ENCODE results near the genes MSI1, COQ5, RNF10, CABP1 and ACADS.

DNA sequence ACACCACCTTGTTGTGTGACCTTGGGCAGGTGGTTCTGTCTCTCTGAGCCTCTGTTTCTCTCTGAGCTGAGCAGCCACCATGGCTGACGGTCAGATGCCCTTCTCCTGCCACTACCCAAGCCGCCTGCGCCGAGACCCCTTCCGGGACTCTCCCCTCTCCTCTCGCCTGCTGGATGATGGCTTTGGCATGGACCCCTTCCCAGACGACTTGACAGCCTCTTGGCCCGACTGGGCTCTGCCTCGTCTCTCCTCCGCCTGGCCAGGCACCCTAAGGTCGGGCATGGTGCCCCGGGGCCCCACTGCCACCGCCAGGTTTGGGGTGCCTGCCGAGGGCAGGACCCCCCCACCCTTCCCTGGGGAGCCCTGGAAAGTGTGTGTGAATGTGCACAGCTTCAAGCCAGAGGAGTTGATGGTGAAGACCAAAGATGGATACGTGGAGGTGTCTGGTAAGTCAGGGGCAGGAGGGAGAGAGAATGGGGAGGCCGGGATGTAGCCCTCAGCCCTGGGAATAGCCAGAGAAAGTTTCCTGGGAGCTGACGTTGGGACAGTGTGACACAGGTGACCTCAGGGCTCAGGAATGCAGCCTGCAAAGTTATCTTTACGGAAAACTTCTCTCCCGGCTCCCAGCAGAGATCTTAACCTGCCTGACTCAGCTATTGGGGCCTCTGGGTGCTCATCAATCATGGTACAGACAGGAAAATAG, 654 bp downstream of the HSPB8 start:
- PRO-cap = no peak
- RAMPAGE, long total RNA = no peak

- PRO-cap = no peak
- RAMPAGE, long total RNA = no peak
Measured at GRCh38 chr12:119229975-119230260, 51.2 kb downstream of the HSPB8 start.

- PRO-cap = no peak
- RAMPAGE, long total RNA = no peak
Measured at GRCh38 chr12:119686377-119686802, 18.5 kb downstream of the PRKAB1 start.

DNA sequence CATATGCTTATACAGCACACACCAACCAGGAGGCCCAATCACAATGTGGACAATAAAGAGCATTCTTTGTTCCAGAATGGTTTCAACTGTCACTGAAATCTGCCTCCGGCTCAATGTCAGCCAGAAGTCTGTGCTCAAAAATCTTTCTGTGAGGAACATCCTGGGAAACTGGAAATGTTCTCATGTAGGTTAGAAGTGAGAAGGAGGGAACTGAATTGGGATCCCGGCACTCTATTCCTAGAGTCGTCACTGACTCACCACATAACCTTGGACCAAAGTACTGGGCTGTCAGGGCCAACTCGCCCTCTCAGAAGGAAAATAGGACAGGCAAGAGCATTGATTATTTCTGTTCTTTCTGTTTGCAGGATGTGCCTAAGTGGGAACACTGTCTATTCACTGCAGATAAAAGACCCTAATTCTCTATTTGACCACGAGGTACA, 57.6 kb downstream of the PRKAB1 start:
- PRO-cap = no peak
- RAMPAGE, long total RNA = no peak

- PRO-cap = no peak
- RAMPAGE, long total RNA = no peak
Measured at GRCh38 chr12:120093721-120094439, 22.7 kb downstream of the RAB35 start.

DNA sequence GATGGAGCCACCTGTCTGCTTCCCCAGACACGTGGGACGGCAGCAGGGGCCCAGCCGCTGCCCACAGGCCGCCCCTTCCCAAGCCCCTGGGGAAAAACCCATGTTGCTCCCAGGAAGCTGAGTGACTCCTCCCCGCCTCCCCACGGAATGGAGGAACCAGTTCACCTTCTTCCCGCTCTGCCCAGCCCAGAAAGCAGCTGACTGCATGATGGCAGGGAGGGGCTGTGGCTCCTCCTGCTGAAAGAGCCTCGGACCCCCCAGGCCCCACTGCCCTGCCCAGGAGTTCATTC, 14.9 kb downstream of the RAB35 start:
- PRO-cap = no peak
- RAMPAGE, long total RNA = no peak

DNA sequence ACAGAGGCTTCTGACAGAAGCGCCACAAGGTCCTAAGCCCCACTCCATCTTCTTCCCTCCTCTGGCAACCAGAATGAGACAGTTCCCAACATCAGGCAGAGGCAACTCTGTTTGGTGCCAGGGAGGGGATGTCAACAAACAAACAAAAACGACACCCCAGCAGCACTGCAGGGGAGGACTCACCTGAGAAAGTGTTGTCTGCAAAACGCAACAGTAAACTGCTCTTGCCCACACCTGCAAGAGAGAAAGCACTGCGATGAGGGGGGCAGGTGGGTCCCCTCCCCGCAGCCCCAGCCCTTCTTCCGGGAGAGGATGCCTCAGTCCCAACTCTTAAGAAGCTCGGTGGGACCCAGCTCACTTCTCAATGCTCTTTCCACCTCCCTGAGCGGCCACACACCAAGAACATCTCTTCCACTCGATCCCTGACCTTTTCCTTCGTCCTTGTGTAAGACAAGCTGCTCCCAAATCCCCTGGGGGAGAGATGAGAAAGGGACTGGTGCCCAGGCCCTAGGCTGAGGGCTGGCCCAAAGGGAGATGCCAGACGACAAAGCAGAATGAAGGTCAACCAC, 8.2 kb downstream of the RAB35 start:
- PRO-cap = no peak
- RAMPAGE, long total RNA = no peak

- PRO-cap = no peak
- RAMPAGE, long total RNA = no peak
Measured at GRCh38 chr12:120119325-120119818, 2.8 kb upstream of the RAB35 start.

- PRO-cap = no peak
- RAMPAGE, long total RNA = no peak
Measured at GRCh38 chr12:120183305-120183753, 11.2 kb downstream of the GCN1 start.

DNA sequence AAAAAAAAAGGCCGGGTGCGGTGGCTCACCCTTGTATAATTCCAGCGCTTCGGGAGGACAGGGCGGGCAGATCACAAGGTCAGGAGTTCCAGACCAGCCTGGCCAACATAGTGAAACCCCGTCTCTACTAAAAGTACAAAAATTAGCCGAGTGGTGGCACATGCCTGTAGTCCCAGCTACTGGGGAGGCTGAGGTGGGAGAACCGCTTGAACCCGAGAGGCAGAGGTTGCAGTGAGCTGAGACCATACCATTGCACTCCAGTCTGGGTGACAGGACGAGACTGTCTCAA, 1.1 kb upstream of the GCN1 start:
- PRO-cap = no peak
- RAMPAGE, long total RNA = no peak

GRCh38 chr12:120249527-120250656, 15.6 kb downstream of the PXN start:
- PRO-cap = no peak
- RAMPAGE, long total RNA = no peak

DNA sequence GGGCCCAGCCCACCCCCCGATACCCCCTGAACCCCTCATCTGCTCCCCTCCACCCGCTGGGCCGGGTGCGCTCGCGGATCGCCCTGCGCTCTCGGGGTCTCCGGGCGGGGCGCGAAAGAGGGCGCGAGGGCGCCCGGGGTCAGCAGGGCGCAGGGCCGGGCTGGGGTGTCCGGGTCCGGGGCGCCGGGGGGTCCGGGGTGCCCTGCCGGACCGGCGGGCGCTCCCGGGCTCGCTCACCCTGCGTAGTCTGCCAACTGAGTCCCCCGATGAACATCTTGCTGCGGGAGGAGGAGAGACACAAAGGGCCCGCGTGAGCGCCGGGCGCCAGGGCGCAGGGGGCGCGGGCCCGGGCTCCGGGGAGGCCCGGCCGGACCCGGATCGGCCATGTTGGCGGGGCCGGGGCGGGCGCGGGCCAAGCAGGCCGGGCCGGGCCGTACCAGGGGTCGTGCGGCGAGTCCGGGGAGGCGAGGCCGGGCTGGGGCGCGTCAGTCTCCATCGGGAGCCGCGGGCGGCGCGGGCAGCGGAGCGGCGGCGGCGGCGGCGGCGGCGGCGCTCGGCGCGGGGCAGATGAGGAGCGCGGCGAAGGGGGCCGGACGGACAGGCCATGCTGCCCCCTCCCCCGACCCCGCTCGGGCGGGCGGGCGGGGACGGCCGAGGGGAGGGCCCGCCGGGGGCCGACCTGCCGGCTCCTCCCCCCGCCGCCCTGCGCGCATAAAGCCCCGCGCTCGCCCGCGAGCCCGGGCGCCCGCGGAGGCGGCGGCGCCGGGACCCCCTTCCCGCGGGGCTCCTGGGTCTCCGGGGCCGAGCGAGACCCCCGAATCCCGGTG, at the start of gene MSI1:
TSS of gene MSI1 (minus strand) at position 569 of the 827 bp plus-strand sequence.
- PRO-cap = no peak
- RAMPAGE, long total RNA = no peak

- PRO-cap = no peak
- RAMPAGE, long total RNA = start-site peak on the minus strand at chr12:120529151-120529162, 169 and 201 reads in 2 replicates
Measured at GRCh38 chr12:120528780-120529634, at the start of gene COQ5. Gene COQ5, minus strand, starts transcription at chr12:120529158.

DNA sequence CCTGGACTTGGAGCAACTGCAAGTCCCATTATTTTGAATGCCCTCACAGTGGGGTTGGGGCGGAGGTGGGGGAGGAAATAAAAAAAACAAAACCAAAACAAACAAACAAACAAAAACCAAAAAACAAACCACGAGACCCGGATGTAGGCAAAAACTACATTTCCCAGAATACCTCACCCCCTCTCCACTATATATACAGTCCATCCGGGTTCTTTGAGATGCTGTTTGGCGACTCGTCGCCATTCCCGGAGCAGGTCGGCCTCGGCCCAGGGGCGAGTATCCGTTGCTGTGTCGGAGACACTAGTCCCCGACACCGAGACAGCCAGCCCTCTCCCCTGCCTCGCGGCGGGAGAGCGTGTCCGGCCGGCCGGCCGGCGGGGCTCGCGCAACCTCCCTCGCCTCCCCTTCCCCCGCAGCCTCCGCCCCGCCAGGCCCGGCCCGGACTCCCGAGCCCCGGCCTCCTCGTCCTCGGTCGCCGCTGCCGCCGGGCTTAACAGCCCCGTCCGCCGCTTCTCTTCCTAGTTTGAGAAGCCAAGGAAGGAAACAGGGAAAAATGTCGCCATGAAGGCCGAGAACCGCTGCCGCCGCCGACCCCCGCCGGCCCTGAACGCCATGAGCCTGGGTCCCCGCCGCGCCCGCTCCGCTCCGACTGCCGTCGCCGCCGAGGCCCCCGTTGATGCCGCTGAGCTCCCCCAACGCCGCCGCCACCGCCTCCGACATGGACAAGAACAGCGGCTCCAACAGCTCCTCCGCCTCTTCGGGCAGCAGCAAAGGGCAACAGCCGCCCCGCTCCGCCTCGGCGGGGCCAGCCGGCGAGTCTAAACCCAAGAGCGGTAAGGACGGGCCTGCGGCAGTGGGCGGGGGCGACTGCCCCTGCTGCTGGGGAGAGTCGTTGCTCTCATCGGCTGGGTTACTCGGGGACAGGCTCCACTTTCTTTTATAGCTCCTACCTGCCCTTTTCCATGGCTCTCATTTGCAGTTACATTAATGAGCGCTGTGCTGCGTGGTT, at the start of gene RNF10:
TSS of gene RNF10 (plus strand) at position 221 of the 1,009 bp plus-strand sequence.
- PRO-cap = no peak
- RAMPAGE, long total RNA = no peak

DNA sequence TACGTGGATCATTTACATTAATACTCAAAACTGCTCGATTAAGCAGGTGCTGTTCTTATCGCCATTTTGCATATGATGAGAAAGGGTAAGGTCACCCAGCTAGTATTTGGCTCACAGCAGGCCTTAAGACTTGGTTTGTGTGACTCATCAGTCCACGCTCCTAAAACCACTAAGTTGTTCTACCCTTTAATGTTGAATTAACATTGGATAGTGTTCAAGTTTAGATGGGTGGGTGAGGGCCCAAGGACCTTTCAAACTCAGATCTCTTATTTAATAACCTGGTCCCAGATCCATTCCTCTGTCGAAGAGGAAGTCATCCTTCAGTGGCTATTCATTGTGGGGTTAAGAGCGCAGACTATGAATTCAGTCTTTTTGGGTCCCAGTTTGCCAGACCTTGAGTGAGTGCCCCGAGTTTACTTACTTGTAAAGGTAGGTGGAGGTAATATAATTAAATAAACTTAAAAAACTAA, 1.0 kb downstream of the RNF10 start:
- PRO-cap = no peak
- RAMPAGE, long total RNA = no peak

DNA sequence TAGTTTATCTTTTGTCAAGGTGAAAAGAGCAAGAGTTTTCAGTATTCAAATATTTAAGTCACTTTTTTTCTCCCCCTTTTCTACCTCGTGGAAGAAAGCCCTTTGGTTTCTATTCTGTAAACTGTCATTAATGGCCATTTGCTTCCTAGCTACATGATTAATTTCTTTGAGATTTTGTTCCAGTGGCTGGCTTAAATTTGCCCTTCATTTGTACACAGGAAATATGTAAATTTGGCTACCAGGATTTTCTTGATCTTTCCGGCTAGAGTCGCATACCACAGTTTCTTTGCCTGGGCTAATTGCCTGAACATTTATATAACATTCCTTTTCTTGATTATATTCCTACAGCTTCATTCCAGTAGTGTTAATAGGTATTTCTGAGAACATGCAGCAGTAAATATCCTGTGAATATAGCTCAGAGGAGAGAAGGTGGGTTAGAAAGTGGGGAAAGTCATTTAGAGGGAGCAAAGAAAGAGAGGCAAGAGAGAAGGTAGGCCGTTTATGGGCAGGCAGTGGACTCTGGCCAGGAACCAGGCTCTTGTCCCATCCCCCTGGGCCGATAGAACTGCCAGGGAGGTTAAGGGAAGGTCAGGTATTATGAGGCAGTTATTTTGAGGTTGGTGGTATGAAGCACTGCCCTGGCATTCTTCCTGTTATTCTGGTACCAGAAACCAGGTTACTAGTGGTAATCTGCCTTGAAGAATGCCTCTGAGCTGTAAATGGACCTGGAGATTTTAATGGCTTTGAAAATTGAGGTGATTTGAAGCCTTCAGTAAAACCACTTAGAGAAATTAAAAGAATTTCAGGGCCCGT, 4.2 kb downstream of the RNF10 start:
- PRO-cap = no peak
- RAMPAGE, long total RNA = no peak

DNA sequence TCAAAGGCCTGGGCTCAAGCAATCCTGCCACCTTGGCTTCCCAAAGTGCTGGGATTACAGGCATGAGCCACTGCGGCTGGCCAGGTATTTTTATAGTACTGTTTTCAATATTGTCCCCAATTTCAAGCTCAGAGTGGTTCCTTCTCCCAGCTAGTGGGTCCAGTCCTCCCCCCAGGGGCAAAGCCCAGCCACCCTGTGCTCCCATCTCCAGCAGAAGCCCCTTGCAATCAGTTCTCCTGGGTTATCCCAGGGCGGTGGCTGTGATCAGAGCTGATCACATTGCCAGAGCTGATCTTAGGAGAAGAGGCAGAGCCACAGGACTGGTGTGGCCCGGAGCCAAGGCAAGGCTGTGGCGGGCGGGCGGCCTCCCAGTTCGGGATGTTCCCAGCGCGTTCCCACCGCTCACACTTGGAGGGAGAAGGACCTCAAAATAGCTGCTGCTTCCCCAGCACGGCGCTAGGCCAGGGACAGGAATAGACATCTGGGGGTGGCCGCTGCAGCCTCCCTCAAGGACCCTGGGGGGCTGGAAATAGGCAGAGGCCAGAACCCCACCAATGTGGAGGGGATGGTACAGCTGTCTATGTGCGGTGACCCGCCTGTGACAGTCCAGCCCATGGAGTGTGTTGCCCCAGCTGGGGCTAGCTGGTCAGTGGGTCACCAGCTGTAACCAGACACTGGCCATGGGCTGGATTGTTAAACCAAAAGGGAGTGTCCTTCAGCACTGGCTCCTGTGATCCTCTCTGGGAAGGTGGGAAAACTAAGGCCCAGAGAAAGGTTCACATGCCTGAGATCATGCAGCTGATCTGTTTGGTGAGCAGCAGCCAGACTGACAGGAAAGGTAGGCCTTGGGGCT, 7.8 kb upstream of the POP5 start:
- PRO-cap = no peak
- RAMPAGE, long total RNA = no peak

- PRO-cap = no peak
- RAMPAGE, long total RNA = no peak
Measured at GRCh38 chr12:120640357-120641141, at the start of gene CABP1. Gene CABP1, plus strand, starts transcription at chr12:120640626.

DNA sequence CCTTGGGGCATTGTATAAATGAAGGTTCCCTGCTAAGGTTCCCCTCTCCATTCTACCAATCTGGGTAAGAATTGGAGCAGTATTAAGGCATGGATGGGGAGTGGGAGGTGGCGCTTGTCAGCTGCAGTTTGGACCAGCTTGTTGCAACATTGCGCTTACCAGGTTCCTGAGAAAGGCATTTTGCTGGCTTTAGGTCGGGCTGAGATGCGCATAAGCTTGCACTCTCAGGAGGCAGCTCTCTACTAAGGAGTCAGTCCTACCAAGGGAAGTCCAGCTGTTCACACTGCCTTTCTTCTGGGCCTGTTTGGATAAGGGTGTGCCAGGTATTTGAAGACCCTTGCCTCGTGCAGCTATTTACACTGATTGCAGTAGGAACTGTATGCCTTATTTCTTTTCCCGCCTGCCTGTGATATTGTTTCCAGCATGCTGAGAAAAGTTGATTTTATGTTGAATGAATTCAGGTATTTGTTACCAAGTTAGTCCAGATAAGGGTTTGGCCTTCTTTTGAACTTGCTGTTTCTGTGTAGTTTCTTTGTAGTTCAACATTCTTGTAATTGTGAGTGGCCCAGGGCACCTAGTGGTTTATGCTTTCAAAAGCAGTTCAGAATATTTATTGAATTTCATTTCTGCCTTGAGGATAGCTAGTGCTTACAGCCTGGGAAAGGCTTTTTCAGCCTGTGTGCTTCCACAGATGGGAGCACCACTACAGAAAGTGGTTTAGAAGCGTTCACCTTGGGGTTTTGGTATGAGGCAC, 2.6 kb downstream of the MLEC start:
- PRO-cap = no peak
- RAMPAGE, long total RNA = no peak

GRCh38 chr12:120725557-120726666, at the start of gene ACADS:
Gene ACADS, plus strand, starts transcription at chr12:120725826.
- PRO-cap = no peak
- RAMPAGE, long total RNA = no peak

Measured in spinal cord (tissue), 3 donors.